Trachea (tissue), 1 donor: ENCODE data around the gene PFKFB1.

DNA sequence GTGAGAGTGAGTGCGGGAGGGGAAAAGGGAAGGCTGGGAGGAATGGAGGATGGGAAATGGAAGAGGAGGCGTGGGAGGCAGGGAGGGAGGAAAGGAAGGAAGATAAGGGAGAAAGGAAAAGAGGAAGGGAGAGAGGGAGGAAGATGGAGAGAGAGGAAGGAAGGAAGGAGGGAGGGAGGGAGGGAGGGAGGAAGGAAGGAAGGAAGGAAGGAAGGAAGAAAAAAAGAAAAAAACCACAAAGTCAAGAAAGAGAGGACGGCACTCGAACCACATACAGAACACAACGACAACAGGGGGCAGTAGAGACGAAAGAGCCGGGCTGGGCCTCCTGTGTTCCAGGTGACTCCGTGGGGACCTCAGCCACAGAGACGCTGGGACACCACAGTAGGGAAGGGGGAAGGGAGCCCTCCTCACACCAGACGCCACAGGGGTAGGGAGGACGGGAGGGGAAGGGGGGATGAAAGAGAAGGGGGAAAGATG, 41.4 kb downstream of the IQSEC2 start:
- PRO-cap: no peak

DNA sequence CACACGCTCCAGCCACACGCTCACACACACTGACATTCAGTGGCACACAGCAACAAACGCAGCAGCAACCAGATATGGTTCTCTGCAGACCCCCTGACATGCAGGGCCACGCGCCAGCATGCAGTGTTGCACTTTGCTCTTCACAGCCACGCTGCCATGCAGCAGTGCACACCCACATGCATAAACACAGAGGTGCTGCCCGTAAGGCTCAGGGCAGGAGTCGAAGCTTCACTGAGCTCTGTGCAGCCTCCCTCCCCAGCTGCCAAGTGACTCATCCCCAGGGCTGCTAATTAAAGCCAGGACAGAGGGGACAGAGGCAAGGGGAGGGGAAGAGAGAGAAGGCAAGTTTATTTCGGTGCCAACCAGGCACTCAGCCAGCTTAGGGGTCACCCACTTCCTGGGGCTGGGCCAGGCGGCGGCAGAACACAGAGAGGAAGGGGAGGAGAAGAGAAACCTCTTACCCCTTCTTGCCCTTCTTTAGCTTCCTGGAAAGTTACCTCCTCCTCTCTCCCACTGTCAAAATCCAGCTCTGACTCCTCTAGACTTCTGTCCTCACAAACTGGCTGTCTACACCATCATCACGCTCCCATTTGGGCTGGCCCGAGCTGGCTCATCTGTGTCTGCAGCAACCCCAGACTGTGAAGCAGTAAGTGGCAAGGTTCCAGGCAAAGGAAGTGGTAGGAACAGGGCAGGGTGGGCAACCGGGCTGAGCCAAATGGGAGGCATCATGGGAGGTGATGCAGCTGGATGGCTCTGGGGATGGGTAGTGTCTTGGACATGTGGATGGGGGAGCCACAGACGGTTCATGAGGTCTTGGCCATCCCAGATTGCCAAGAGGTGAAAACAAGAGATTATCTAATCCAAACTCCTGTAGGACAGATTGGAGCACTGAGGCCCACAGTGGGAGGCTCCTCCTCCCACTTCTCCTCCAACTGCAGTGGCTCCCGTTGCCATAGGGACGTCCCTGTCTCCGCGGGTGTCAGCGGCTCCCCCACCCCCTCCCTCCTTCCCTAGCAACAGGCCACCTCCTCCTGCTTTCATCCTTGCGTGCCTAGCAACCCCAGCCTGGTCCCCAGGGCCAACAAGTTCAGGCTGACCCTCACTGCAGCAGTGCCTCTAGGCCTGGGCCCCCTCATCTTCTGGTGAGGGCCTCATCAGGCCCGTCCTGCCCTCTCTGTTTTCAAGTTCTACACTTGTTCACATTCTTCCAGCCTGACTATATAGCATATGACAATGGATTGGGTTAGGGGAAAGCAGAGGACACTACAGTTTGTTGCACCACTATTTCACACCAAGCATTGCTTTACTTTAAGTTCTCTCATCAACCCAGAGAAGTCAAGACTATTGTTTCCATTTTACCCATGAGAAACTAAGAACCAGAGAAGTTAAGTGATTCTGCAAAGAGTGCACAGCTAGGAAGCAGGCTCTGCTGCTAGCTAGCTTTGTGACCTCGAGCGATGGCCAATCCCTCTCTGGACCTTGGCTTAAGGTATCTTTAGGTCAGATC, 33.2 kb downstream of the IQSEC2 start:
- PRO-cap: unidirectional peak, minus-strand start at position 264 of the sequence

DNA sequence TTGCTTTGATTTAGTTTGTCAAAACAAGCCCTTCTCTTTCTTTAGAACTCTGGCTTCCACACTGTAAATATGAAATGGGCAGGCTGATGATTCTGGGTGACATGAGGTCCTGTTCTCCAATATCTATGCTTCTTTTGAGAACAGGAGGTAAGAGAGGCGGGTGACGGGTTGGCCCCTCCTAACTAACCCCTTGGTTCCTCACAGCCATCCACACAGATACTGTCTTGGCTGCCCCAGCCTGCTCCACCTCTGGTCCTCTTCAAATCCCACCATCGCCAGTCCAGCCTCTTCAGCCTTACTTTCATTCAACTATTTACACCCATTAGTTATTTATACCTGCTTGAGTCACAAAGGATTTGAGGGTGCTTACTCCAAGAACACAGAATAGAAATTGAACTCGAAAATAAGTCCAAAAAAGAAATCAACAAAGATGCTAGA, 11.7 kb downstream of the IQSEC2 start:
- PRO-cap: no peak

- PRO-cap: no peak
These were observed 17.5 kb downstream of the SMC1A start for GRCh38 chrX:53404656-53405736.

DNA sequence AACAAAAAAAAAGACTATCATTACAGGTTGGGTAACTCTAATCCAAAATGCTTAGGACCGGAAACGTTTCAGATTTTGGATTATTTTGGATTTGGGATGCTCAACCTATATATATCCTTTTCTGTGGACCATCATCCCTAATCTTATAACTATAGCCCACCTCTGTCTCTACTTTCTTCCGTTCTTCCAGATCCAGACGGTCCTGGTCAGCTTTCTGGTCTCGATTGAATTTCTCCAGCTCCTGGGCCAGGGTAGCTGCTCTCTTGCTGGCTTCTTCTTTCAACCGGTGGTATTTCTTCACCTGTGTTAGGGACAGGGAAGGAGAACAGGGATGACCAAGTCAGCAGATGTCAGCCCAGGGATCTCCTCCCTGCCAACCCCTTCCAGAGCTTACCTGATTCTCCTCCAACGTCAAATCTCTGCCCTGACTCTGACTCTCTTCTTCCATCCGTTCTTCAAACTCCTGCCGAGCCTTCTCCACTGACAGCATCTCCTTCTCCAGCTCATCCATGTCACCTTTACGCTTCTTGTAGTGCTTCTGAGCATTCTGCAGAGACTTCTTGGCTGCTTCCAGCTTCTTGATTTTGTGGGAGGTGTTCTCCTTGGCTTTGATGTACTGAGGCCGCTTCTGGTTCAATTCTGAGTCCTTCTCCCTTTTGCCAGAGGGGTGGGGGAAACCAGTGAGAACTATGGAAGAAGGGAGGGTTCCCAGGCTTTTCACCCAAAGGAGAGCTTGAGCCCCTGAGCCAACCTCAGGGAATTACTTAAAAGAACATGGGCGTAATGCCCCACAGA, 10.7 kb downstream of the SMC1A start:
- PRO-cap: no peak

GRCh38 chrX:53433663-53434040, 518 bp downstream of the HSD17B10 start:
- PRO-cap: no peak

DNA sequence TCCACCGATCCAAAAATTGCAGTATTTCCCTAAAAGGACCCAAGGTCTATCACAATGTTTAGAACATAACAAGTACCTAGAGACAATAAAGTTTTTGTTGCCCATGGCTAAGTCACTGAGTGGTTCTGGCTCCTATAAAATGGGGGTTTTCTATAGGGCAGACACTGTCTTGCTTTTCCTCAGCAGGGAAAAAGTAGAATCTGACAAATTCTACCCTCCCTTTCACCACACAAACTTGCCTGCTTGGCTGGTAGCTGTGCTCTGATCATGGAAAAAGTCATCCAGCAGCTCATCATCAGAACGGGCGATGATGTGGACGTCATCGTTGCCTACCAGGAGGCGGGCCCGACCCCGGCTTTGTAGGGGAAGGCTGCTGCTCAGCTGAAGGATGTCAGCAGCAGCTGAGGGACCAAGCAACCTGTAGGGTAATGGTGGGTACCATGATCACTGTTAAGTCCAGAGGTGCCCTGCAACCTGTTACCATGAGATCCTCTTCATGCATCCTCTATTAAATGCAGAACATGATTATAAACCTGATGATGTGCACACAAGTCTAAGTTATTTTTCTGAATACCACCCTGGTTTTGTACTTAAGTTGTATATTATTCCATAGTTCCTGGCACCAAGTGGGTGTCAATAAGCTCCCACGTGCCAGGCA, 125.1 kb upstream of the HSD17B10 start:
- PRO-cap: no peak

DNA sequence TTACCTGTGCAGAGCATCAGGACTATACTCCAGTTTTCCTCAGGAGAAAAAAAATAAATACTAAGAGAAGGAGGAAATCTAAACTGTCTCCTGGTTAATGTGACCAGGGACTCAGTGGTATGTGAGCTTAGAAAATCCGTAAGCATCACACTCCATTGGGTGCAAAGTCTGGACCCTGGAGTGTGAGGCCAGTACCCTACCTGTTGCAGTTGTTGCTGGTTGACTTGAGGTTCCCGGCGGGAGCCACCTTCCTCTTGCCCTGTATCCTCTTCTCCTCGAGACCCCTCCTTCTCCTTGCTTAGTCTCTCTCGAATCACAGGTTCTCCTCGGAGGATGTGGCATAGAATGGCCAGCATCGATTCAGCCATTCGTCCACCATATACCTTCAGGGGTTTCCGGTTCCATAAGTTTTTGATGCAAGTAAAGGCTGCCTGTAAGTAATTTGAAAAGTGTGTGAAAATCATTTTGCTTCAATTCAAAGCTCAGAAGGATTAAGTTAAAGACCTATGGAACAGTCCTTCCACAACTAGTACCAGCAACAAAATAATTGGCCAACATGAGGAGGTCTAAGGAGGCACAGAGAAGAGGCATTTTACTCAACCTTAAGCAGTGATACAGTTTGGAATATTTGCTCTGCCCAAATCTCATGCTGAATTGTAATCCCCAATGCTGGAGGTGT, 94.2 kb downstream of the HUWE1 start:
- PRO-cap: no peak

DNA sequence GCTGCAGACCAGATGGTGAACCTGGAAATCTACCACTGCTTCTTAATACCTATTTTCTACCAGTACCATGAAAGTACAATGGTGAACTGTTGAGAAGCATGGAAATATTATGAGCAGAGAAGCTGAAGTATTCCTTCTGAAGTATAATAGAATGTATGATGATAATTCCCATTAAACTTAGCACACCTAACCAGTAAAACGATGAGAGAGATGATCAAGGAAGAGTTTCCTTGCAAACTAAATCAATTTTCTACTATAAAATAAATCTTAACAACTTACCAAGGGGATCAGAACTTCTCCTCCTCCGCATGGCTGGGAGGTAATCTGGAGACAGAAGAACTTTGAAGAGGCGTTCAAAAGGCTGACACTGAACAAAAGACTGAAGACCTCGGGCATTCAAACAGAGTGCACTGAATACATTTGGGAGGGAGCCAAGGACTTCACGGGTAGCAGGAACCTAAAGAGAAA, 69.8 kb downstream of the HUWE1 start:
- PRO-cap: no peak

- PRO-cap: no peak
These were observed 70.7 kb upstream of the HUWE1 start for GRCh38 chrX:53757199-53757635.

DNA sequence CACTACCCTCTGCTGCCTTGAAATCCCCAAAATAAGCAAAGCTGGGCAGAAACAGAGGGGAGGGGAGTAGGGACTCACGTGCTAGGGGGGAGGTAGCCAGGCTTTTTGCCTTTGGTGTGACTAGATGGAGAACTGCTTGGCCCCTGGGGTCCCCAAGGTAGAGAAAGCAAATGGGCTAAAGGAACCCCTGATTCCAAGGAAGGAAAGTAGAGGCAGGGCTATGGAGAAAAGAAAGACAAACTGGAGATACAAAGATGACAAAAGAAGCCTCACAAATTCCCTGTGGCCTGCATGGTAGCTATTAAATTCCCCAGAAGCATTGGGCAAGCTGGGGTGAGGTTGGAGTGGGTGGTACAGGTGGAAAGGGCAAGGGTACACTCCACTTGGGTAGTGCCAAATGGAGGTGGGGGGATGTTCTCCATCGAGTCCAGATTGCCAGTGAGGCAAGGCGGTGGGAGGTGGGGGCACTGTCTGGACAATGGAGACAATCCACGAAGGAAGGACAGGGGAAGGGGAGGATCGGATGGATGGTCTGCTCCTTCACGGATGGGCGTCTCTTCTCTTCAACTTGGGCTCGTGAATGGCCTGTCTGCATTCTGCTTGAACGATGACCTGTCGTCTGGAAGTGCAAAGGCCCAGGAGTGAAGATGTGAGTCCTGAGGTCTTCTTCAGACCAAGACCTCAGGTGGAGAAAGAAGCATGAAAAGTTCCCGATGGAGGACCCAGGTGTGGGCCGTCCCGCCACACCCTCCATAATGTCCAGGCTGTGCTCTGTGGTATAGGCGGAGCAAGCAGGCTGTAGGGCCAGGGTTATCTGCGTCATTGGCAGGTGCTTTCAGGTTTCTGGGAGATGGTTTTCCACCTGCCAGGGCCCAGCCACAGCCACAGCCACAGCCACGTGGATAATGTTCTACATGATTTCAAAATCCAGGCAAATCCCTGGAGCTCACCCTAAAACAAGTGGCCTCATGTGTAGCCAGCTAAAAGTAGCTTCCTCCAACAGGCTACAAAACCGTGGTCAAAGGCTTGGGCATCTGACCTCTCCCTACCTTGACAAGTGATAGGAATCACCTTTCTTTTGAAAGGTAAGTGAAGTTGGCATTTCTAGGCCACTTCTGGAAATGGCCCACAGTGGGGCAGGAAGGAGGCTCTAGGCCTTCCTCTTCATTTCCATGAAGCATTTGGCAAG, 106.4 kb downstream of the PHF8 start:
- PRO-cap: no peak

DNA sequence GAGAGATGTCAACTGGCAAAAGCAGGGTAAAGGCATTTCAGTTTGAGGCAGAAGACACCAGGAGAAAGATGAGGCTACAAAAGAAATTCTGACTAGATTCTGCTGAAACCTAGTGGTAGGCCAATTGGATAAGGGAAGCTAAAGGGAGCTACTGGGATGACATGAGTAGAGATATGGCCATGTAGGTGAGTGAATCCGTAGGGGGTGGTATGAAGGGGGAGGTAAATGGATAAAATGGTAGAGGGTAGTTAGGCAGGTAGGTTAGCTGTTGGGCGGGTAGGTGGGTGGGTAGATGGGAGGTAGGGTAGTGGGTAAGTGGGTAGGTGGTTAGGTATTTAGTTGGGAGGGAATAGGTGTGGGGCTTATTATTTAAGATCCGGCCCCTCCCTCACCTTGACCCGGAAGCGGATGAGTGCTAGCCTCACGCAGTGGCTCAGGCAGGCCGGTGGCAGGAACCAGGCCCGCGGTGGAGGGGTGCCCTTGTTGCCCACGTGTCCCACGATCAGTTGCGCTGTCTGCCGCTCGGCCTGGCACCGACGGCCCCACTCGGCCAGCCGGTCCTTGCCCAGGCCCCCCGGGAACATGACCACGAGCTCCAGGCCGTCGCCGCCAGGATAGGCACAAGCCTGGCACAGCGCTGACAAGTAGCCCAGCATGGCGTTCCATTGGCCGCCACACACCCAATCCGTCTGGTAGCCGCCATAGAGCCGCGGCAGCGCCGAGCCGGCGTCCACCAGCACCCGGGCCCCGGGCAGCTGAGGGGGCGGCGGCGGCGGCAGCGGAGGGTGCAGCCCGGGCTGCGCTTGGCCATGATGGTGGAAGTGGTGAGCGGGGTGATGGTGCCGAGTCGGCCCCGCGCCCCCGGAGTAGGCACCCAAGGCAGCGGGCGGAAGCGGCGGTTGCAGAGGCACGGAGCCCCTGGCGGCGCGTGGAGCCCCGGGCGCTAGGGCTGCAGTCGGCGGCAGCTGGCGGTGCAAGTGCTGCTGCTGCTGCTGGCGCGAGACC, 644 bp downstream of the FAM120C start:
- PRO-cap: unidirectional peak, plus-strand start at position 428 of the sequence

GRCh38 chrX:54445850-54446540, 5.8 kb downstream of the TSR2 start:
- PRO-cap: no peak

DNA sequence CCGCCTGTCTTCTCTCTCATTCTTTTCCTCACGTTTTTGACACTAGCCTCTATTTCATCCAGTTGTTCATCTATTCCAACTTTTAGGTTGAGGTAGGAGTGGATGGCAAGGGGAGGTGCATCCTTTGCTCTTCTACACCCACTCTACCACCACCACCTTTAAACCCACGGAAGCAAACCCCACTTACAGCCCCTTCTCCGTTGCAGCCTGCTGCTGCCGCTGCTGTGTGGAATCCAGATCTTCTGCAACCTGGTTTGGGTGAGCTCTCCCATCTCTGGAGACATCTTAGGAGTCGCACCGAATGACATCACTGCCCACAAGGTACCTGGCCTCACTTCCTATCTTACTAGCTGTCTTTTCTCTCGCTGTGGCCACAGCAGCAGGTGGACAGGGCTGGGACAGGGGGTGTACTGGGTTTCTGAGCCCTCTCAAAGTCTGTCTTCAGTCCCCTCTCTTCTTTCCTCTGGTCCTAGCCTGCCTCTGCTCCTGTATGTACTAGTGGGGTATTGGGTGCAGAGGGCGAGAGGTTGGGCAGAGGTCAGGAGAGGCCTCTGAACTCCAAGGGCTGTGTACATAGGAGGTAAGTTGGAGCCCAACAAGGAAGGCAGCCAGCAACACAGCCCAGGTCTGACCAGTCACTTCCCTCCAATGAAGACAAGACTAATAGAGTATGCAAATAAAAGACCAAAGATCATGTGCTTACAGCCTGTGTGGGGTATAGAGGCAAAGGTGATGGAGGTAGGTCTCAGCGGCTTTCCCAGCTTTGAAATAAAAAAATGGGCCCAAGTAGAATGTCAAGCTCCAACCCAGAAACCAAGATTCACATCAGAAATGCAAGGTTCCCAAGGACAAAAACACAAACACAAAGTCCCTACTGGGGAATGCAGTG, at the start of gene PFKFB1:
TSS of gene PFKFB1 (minus strand) at position 465 of the 889 bp plus-strand sequence.
- PRO-cap: no peak

GRCh38 chrX:55161532-55161949, 556 bp upstream of the FAM104B start:
- PRO-cap: no peak

GRCh38 chrX:55522480-55523053, 32.9 kb upstream of the USP51 start:
- PRO-cap: no peak

GRCh38 chrX:55688439-55689030, 29.0 kb upstream of the RRAGB start:
- PRO-cap: no peak

GRCh38 chrX:55720812-55721604, 3.5 kb downstream of the RRAGB start:
- PRO-cap: no peak

- PRO-cap: no peak
These were observed 57.8 kb downstream of the NBDY start for GRCh38 chrX:56786731-56787399.

- PRO-cap: no peak
These were observed 952 bp downstream of the SPIN3 start for GRCh38 chrX:56994152-56995026.